ENCODE results near the gene EFEMP1.

GRCh38 chr2:53992819-53993306 lies 21.9 kb downstream of the ACYP2 start:
- RRBS, result no CpG with 5 or more reads among the region's 10 CpGs

GRCh38 chr2:54164026-54164742 lies 91.8 kb downstream of the TSPYL6 start:
- RRBS, result no CpG with 5 or more reads among the region's 5 CpGs

- RRBS, result no CpG with 5 or more reads among the region's 10 CpGs
Observed at GRCh38 chr2:54455558-54455803, 646 bp upstream of the SPTBN1 start.

DNA sequence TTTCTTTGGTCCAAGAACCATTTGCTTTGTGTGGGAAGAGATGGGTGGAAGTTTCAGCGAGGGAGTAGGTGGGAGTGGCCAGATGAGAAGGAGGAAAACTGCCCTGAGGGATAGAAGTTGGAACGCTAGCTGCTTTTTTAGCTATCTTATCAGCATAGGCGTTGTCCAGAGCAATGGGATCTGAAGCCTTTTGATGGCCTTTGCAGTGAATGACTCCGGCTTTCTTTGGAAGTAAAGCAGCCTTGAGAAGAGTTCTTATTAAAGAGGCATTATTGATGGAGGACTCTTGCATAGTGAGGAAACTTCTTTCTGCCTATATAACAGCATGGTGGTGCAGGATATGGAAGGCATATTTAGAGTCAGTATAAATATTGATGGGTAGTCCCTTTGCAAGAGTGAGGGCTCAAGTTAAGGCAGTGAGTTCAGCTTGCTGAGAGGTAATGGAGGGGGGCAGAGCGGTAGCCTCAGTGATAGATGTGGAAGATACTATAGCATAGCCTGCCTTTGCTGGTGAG lies 52.5 kb downstream of the SPTBN1 start:
- RRBS, result no CpG with 5 or more reads among the region's 5 CpGs

GRCh38 chr2:54568761-54569689 lies 112.9 kb downstream of the SPTBN1 start:
- RRBS, result no CpG with 5 or more reads among the region's 9 CpGs

DNA sequence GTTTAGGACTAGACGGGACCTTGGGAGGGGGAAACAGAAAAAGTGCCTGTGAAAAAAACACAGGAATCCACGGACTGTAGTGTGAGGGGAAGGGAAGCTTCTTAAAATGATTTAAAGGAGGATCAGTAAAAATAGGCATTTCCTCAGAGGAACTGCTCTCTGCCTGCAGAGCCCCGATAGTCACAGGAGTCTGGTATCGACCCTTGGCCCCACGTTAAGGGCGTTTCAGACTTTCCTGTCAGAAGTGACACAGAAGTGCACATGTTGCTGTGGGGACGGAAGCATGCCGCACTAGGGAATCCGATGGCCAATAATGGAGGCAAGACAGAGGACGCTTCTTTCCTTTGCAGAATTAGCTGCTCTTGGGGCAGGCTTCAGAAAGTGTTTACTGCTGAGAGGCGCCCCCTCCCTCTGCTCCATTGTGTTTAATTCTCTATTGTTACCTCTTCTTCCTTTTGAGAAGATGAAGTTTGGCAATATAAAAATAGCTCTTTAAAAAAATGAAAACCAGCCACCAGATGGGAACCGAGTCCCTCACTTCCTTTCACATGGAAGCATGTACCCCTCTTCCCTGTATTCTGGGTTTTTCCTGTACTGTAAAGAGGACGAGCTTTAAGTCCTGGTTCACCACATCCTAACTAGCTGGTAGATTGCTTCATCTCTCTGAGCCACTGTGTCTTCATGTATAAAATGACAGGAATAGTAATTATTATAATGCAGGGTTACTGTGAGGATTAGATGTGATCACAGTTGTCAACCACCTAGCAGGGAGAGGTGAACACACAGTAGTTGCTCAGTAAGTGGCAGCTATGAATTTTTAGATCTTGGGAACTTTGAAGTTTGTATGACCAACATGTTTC lies 118.5 kb upstream of the EML6 start:
- RRBS, result no CpG with 5 or more reads among the region's 13 CpGs

- RRBS, result no CpG with 5 or more reads among the region's 3 CpGs
Observed at GRCh38 chr2:54618246-54618569, 105.3 kb upstream of the EML6 start.

DNA sequence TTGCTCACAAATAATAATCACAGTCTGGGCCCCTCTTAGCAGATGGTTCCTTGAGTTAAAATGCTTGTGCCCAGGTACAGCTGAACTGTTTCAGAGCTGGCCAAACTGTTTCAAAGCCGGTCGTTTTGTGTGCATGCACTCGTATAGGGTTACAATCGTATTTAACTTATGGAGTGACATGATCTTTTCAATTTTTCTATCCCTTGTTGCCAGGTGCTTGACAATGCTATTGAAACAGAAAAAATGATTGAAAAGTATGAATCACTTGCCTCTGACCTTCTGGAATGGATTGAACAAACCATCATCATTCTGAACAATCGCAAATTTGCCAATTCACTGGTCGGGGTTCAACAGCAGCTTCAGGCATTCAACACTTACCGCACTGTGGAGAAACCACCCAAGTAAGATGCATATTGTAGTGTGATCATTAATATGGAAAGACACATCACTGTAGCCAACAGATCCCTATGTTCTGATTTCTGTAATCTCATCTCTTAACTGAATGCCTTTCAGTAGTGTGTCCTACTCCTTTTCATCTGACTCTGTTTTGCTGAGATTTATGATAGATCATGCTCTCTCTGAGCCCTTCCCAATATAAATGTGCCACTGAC lies 101.3 kb upstream of the EML6 start:
- RRBS, result no CpG with 5 or more reads among the region's 7 CpGs

DNA sequence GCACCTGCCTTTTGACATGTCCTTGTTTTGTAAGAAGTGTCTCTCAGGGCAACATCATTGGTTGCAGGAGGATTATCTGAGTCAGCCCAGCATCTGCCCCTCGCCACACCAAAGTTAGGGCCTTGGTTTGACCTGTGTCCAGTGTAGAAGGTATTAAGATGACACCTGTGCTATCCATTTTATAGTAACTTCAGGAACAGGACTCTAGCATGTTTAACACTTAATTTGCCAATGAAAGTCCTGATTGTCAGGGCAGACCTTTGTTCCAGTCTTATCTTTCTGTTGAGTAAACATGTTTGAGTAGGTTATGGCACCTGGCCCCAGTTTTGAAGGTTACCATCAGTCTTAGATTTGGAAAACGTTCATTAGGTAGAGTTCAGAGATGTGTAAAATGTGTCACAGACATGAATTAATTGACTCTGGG lies 93.3 kb upstream of the EML6 start:
- RRBS, result no CpG with 5 or more reads among the region's 2 CpGs

DNA sequence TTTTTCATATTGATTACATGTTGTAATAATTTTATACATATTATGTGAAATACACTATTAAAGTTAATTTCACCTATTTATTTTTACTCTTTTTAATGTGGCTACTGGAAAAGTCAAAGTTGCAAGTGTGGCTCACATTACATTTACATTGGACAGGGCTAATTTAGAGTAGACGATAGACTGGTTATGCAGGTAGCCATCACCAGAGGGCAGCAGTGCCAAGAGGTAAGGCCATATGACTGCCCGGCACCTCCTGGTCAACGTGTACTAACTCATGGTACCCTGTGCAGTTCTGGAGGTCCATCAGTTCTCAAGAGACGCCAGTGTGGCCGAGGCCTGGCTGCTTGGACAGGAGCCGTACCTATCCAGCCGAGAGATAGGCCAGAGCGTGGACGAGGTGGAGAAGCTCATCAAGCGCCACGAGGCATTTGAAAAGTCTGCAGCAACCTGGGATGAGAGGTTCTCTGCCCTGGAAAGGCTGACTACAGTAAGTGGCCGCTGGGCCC lies 65.8 kb upstream of the EML6 start:
- RRBS, result no CpG with 5 or more reads among the region's 12 CpGs

GRCh38 chr2:54722560-54723041 lies 861 bp upstream of the EML6 start:
- RRBS, result no CpG with 5 or more reads among the region's 12 CpGs

DNA sequence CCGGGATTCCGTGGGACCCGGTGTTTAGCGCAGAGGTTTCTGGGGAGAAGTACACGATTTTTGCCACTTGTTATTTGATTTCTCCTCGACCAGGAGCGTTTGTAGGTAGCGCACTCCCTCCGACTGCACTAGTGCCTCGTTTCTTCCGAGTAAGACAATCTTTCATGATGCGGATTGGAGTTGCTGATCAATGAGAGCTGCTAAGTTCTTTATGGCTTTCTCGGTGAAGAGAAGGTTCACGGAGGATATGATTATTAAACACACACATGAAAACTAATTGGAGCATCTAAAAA lies 484 bp downstream of the EML6 start:
- RRBS, result 4% methylated on average over 1 of the region's 14 CpGs

- RRBS, result no CpG with 5 or more reads among the region's 4 CpGs
Observed at GRCh38 chr2:54945229-54945772, 105.0 kb downstream of the RTN4 start.

- RRBS, result no CpG with 5 or more reads among the region's 16 CpGs
Observed at GRCh38 chr2:54947269-54947836, 102.9 kb downstream of the RTN4 start.

DNA sequence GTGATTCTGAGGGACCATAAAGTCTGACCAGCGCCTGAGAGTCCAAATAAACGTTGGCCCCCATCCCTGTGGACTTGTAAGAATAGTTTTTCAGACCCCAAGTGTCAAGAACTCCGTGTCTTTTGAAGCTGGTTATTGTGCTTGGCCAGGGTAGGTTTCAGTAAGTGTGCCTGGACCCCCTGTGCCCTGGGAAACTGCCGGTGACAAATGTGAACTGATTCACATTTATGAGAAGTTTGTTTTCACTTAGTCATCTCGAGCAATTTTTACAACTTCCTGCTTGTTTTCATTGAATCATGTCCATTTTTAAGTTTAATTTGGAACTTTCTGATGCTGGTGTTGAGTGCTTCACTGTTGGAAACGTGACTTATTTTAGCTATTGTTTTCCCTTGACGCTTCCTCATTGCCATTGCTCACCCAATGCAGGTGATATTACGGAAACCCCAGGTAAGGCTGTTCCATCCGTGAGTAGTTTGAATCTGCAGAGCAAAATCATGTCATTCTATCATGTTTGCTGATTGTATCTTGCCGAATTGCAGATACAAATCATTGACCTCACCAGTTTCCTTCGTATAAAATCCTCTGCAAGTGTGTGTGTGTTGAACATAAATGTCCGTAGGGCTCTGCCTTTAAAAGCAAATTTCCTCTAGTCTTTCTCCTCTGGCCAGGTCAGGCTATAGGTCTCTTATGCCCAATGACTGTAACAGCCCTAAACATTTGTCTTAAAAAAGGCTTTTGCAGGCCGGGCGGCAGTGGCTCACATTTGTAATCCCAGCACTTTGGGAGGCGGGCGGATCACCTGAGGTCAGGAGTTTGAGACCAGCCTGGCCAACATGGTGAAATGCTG lies 97.2 kb downstream of the RTN4 start:
- RRBS, result no CpG with 5 or more reads among the region's 16 CpGs

DNA sequence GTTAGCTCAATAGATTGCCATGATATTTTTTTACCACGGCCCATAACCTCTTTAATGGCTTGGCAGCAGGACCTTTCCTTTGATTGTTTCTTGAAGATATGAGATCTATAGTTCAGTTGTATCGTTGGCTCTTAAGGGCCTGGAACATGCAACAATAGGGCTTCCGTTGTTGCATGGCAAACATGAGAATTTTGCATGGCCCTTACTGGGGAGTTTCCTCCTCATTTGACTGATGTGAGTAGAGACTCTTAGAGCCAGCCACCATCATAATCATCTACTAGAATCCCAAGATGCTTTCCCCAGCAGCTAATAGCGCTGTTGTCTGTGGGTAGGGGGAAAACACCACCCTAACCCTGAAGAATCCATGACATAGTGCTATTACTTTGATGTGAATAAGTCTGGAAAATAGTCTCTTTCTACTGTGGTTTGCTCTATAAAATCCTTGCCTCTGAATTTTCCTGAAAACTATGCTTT lies 11.3 kb downstream of the CFAP36 start:
- RRBS, result no CpG with 5 or more reads among the region's 4 CpGs

DNA sequence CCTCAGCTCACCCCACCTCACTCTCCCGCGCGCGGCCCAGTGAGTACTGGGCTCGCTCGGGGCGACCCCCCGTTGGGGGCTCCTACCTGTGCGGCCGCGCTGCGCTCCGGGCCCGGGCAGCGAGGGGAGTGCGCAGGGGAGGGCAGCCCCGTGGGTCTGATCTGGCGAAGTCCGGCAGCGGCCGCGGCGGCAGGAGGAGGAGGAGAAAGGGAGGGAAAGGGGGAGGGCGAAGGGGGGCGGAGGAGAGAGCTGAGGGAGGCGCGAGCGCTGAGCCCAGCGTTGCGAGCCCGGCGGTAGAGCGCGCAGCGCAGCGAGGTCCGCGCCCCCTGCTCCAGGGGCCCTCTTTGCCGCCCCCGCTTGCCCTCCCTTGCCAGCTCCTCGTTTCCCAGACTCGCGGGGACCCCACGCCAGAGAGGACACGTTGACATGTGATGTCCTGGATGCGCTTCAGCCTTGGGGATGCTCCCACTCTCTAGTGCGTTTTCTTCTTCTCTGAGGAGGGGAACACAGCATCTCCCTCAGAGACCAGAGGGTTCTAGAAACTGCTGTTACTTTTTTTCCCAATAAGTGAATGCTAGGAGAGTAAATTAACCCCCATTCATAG lies at the start of gene EFEMP1:
Gene EFEMP1, minus strand, starts transcription at position 158 of the 604 bp plus-strand sequence.
- RRBS, result 2% methylated on average over 10 of the region's 47 CpGs

DNA sequence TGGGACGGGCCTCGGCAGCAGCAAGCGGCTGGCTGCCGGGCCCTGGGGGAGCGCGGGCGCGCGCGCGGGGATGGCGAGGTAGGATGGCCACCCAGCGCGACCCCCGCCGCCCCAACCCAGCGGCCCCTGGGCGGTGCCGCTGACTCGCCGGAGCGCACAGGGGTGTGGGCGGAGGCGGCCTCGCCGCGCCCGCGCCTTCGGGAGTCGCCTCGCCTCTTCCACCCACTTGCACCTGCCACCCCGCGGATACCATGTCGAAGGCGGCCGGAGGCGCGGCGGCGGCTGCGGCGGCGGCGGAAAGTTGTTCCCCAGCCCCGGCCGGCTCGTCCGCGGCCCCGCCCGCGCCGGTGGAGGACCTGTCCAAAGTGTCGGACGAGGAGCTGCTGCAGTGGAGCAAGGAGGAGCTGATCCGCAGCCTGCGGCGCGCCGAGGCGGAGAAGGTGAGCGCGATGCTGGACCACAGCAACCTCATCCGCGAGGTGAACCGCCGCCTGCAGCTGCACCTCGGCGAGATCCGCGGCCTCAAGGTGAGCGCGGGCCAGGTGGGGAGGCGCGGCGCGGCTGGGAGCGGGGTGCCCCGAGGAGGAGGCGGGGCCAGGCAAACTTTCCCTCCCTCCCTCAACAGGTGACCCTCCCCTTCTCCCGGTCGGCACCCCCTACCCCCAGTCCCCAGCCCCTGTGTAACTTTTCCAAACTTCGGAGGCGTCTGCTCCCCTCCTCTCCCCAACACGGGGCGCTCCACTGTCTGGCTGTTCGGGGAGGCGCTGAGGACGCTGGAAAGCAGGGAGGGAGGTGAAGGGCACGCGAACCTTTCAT lies 792 bp downstream of the CCDC85A start:
- RRBS, result under 1% methylated on average over 26 of the region's 92 CpGs

DNA sequence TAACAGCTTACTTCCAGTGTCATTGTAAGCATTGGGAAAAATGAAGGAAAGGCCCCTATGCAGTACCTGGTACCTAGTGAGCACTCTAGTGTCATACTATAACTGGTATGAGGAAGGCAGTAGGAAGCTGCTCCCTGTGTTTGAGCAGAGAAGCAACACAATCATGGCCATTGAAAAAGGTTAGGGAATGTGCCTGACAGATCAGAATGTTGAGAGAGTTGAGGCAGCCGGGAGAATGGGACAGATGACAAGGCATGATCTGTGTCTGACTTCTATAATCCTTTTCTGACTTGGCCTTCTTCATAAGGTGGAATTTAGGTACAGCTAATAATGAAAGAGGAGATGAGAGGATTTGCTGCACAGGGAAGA lies 52.3 kb downstream of the CCDC85A start:
- RRBS, result no CpG with 5 or more reads among the region's 1 CpG

DNA sequence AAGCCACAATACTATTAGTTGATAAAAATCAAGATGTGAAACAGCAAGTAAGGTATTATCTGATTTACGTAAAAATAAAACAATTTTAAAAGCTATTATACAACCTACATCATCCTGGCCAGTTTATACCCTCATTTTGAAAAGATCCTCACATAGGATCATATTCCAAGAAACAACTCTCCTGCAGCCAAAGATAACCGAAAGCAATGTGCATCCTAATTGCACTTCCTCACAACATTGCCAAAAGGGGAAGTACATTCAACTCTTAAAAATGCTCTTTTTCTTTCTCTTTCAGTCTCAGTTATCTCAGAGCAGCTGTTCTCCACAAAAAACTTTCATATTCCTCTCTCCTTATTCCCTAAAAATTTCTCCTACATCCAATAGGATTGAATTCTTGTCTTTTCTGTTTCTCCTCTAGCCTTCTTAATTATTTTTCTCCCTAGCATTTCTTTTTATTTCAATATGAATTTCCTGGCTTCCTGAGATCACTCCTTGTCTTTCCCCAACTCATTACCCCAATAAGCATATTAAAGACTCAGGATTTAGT lies 7.5 kb upstream of the VRK2 start:
- RRBS, result no CpG with 5 or more reads among the region's 2 CpGs

All from AG08470 (cell line).